Kidney (tissue), 2 donors: Measurements from ENCODE around the genes TSPYL1, CALHM4 and PLN.

DNA sequence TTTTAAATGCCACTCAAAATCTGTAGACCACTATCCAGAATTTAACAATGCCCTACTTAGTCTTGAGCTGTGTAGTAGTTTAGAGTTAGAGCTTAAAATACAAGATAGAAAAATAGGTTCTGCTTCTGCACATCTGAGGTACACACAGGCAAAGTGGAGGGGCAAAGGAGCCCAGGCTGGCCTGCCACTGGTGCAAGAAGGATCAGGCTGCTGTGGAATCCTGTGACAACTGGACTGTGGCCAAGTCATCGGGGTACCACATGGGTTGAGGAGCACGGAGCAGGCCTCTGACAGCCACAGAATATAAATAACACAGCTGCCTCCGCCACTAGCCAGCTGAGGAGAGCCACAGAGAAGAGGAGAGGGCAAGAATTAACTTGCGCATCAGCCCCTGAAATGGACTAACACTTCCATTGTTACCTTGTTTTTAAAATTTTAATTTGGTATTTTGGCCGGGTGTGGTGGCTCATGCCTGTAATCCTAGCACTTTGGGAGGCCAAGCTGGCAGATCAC lies 206.0 kb upstream of the MARCKS start:
- PRO-cap, result no peak
- RRBS, result no CpG with 5 or more reads among the region's 5 CpGs

GRCh38 chr6:113819287-113819714 lies 37.8 kb upstream of the MARCKS start:
- PRO-cap, result no peak
- RRBS, result no CpG with 5 or more reads among the region's 2 CpGs

- PRO-cap, result unidirectional peak, plus-strand start at chr6:116060457
- RRBS, result no CpG with 5 or more reads among the region's 13 CpGs
Observed at GRCh38 chr6:116059706-116060607, 734 bp downstream of the FRK start.

DNA sequence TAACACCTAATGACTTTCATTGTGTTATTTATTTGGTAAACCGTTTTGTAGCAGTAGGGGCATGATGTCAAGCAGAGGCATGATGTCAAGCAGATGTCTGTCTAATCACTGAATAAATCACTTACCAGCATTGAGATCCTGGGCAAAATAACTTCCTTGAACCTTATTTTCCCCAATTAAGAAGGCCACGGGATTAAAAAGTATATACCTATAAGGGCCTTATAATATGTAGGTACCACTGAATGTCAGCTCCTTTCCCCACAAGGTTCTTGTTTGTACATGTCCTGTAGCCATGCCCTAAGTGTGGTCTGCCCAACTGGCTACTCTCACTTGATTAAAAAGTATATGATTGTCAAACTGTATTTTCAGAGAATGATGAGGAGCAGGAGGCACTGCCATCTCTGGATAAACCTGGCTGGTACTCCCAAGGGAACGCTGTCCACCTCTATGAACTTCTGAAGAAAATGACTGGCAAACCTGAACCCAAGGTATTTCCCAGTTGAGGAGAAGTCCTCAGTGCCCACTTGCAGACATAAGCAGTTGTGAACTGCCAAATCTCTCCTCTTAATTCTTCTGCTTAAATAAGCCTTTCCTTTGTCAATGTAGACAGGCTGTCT lies 17.2 kb downstream of the TSPYL4 start:
- PRO-cap, result no peak
- RRBS, result no CpG with 5 or more reads among the region's 3 CpGs

- PRO-cap, result no peak
- RRBS, result no CpG with 5 or more reads among the region's 3 CpGs
Observed at GRCh38 chr6:116278056-116278390, 1.7 kb downstream of the TSPYL1 start.

DNA sequence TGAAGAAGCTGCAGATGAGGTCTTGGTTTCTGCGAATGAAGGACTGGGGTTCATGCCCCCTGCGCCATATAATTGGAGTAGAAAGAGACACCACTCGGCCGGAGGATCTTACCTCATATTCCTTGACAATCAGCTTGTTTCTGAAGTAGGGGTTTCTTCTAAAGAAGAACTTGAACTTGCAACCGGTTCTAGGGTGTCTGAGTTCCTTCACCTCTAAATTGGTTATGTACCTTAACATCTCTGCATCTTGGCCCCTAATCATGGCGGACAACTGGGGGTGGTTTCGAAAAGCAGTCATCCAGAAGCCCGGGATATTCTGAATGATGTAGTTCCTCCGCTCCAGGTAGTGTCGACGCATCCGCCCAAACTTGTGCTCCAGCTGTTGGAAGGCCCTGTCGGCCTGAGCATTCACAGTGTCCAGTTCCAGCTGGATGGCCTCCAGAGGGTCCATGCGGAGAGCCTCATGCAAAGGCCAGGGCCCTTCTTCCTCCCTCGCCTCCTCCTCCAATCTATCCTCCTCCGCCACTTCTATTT lies 967 bp downstream of the TSPYL1 start:
- PRO-cap, result unidirectional peak, plus-strand start at position 420 of the sequence
- RRBS, result 12% methylated on average over 4 of the region's 16 CpGs

DNA sequence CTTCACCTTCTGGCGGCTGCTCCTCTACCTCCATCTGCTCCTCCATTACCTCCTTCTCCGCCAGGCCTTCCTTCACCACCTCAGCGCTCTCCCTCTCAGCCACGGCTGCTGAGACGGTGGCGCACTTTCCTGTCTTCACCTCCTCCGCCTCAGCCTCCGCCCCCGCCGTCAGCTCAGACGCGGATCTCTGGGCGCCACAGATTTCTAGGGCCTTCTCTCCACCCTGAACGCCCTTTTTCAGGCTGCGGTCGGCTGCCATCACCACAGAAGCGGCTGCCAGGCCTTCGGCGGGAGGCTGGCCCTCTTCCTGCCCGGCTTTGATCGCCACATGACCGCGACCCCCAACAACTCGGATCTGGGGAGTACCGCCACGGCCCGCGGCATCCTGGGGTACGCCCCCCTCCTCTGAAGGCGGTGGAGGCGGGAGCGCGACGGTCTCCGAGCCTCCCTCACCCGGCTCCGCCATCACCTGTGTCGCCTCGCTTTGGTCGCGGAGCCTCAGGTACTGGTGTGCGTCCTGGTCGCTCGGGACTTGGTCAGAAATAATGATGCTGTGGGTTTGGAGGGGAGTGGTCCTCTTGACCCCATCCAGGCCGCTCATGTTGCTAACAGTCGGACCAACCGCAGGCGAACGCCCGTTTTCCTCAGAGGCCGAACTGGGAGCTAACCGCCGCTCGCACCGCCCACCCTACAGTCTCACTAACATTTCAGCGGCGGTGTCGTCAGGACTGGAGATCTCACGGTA lies at the start of gene TSPYL1:
TSS of gene TSPYL1 (minus strand) at position 701 of the 745 bp plus-strand sequence.
- PRO-cap, result bidirectional peak, plus-strand start at position 240 of the sequence, minus-strand start at position 107 of the sequence; bidirectional peak, plus-strand start at position 406 of the sequence, minus-strand start at position 319 of the sequence; bidirectional peak, plus-strand start outside the sequence, minus-strand start at position 698 of the sequence
- RRBS, result no CpG with 5 or more reads among the region's 59 CpGs

- PRO-cap, result no peak
- RRBS, result no CpG with 5 or more reads among the region's 1 CpG
Observed at GRCh38 chr6:116307084-116307389, 27.3 kb upstream of the TSPYL1 start.

- PRO-cap, result no peak
- RRBS, result no CpG with 5 or more reads among the region's 3 CpGs
Observed at GRCh38 chr6:116385352-116385831, 14.6 kb downstream of the DSE start.

DNA sequence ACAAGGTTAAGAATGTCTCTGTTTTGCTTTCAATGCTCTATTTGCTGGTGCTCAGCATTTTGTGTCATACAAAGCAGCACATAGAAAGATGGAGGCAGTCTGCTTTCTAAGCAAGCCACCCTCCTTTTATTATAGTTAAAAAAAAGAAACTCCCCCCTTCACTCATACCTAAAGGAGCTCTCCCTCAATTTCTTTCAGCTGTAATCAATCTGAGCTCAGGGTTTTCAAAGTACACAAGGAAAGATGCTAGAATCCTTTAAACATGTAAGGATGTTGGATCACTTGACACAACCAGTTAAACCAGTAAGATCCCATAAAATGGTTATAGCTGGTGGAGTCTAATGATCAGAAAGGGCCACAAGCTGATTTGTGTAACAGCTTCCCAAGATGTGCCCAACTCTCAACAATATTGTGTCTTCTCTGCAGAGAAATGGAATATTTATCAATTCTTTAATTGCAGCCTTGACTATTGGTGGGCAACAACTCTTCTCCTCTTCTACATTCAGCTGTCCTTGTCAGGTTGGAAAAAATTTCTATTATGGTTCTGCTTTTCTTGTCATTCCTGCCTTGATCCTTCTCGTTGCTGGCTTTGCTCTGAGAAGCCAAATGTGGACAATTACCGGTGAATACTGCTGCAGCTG lies at the start of gene CALHM4:
TSS of gene CALHM4 (plus strand) at position 345 of the 641 bp plus-strand sequence.
- PRO-cap, result no peak
- RRBS, result no CpG with 5 or more reads among the region's 2 CpGs

DNA sequence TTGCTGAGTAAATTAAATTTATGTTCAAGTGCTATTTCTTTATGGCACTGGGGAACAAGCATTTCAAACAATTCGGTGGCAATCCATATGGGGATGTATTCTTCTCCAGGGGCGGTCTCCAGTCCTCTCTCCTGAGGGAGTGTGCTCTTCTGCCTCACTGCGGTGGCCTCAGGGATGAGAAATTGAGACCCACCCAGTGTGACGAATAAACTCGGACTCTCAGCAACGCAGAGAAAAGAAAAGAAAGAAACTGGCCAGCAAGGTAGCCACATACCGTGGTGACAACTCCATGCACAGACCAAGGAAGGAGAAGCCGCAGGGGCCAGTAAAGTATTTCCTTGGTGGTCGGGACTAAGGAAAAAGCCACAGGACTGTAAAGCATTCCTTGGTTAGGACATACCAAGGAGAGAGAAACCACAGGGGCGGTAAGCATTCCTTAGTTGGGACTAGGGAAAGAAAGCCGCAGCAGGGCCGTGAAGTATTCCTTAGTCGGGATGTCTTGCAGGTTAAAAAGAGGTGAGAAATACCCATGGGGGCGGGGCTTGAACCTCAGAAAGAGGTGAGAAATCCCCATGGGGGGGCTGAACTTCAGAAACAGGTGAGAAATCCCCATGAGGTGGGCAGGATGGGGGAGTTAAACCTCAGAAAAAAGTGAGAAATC lies 13.6 kb upstream of the GOPC start:
- PRO-cap, result no peak
- RRBS, result no CpG with 5 or more reads among the region's 14 CpGs

DNA sequence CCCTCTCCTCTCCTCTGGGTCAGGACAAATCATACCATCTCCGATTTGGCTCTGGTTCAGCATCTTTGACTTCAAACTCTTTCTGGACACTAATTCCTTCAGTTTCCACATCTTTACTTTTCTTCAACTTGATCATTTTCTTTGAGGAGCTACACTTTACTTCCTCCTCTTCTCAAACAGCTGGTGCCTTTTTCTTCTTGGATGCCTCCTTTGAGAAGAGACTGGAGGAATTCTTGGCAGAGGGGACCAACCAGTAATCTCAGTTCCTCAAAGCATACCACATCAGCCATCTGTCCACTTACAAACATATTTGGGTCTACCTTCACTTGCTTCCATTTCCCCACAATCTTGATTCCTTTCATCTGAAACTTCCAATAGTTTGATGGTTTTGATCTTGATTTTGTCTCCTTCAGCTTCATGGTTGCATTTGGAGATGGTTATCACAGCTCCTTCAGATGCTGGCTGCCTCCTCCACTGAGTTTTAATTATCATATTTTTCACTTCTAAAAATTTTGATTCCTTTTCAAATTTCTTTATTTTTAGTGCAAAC lies 93.4 kb upstream of the PLN start:
- PRO-cap, result no peak
- RRBS, result no CpG with 5 or more reads among the region's 1 CpG

GRCh38 chr6:118468875-118469325 lies 79.2 kb upstream of the PLN start:
- PRO-cap, result no peak
- RRBS, result no CpG with 5 or more reads among the region's 3 CpGs

DNA sequence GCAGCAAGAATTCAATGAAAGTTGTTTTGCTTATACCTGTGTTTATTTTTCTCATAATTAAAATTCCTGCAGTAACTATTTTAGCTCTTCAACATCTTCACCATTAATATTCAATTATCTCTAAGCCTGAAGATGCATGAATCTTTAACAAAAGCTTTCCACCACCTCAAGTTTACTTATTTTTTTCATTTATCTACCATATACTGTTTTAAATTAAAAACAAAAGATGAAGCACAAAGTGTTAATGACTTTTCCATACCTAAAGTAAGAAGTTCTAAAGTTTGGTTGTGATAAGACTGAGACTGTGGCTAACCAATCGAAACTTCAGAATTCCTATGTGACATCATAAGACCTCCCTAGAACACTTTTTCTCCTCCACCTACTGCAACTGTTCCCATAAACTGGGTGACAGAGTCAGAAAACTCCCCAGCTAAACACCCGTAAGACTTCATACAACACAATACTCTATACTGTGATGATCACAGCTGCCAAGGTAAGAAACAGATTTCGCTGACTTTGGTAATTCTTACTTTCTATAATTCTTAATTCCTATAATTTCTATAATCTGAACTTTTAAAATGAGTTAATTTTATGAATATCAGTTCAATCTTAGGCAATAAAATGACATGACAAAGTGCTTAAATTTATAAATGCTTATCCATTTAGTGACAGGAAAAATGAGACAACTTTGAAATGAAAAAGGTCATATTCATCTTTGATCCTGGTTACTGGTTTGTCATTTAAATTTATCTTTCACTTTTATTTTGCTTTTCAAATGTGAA lies at the start of gene PLN:
TSS of gene PLN (plus strand) at position 397 of the 782 bp plus-strand sequence.
- PRO-cap, result bidirectional peak, plus-strand start at position 399 of the sequence, minus-strand start at position 301 of the sequence
- RRBS, result no CpG with 5 or more reads among the region's 3 CpGs

- PRO-cap, result no peak
- RRBS, result no CpG with 5 or more reads among the region's 12 CpGs
Observed at GRCh38 chr6:118652294-118652717, 915 bp upstream of the CEP85L start.

DNA sequence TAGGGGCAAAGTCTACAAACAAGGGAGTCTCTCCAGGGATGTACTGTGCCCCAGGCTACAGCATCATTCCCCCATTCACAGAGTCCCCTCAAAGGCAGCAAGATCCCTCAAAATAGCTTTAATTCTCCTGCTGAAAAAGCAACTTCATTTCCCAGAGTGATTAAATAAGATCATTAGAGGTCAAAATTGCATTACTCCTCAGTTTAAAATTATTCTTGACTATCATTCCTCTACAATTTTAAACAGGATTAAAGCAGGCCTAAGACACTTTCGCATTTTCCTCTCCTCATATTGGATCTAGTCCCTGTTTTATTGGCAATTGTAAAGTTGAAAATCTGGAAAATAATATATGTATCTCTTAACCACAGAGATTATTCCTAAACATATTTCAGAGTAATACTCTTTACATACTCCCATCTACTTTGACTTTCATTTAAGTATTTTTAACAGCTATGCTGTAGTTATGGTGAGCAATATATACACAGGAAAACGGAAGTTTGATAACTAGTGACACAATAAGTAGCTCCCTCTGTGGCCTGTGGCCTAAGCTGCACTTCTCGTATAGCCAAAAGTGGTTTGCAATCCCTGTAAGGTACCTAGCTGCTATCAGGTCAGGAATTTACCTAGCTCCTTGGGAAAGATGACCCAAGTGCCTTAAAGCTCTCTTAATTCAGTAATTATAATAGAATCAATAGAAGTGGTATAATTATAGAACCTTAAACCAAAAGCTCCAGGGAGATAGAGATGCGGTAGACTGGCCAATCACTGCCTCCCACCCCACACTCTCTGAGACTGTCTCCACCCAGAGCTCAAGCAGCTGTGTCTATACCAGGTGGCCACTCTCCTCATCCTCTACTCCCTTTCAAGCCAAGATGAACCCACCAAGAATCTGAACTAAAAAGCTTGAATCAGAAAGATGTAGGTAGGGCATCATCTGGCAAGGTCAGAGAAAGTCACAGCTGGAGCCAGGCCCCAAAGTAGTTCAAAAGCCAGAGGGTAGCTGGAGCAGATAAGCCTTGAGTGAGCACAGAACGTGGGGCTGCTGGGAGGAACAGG lies 85.2 kb upstream of the ASF1A start:
- PRO-cap, result no peak
- RRBS, result no CpG with 5 or more reads among the region's 5 CpGs

GRCh38 chr6:118833958-118834371 lies 60.0 kb upstream of the ASF1A start:
- PRO-cap, result no peak
- RRBS, result no CpG with 5 or more reads among the region's 6 CpGs

- PRO-cap, result no peak
- RRBS, result no CpG with 5 or more reads among the region's 3 CpGs
Observed at GRCh38 chr6:119188320-119188664, 109.8 kb upstream of the FAM184A start.

- PRO-cap, result no peak
- RRBS, result no CpG with 5 or more reads among the region's 11 CpGs
Observed at GRCh38 chr6:119310269-119311620, 38.8 kb downstream of the MAN1A1 start.

- PRO-cap, result bidirectional peak, plus-strand start at chr6:119350734, minus-strand start at chr6:119350614
- RRBS, result 2% methylated on average over 17 of the region's 42 CpGs
Observed at GRCh38 chr6:119350052-119351013, 772 bp upstream of the MAN1A1 start.